ENCODE measurements around the genes FRRS1, MFSD14A, LRRC39, DBT, CDC14A, SLC30A7 and AMY1A.

- RAMPAGE, long total RNA = start-site peak on the minus strand at chr1:99766616-99766652, 11 and 9 reads in 2 replicates
- RRBS = no CpG with 5 or more reads among the region's 13 CpGs
Observed at GRCh38 chr1:99766223-99766986, at the start of gene FRRS1. TSS of gene FRRS1 (minus strand) at chr1:99766635.

- RAMPAGE, long total RNA = no peak
- RRBS = no CpG with 5 or more reads among the region's 2 CpGs
Observed at GRCh38 chr1:99969353-99969551, 544 bp upstream of the SLC35A3 start.

GRCh38 chr1:100037851-100038228 lies at the start of gene MFSD14A:
TSS of gene MFSD14A (plus strand) at chr1:100038095.
- RAMPAGE, long total RNA = start-site peak on the plus strand at chr1:100038094-100038143, 1,172 and 324 reads in 2 replicates
- RRBS = under 1% methylated on average over 10 of the region's 43 CpGs

GRCh38 chr1:100178136-100178456 lies at the start of gene LRRC39:
TSS of gene LRRC39 (minus strand) at chr1:100178256.
- RAMPAGE, long total RNA = no peak
- RRBS = no CpG with 5 or more reads among the region's 5 CpGs

DNA sequence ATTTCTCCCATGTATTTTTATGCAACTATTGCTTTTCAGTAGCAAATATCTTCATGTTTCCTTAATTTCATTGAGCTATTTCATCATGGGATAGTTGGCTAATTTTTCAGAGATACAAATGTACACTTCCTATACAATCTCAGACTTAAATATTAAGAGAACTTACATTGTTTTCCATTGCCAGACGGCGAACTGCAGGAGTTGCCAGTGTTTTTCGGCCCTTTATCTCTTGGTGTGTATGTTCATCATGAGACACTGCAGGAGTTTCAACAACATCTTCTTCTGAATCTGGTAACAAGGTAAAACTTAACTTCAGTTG lies 31.2 kb downstream of the DBT start:
- RAMPAGE, long total RNA = no peak
- RRBS = no CpG with 5 or more reads among the region's 3 CpGs

GRCh38 chr1:100249465-100250176 lies at the start of gene DBT:
TSS of gene DBT (minus strand) at chr1:100249834.
- RAMPAGE, long total RNA = start-site peak on the minus strand at chr1:100249827-100249840, 45 and 27 reads in 2 replicates
- RRBS = 1% methylated on average over 4 of the region's 31 CpGs

DNA sequence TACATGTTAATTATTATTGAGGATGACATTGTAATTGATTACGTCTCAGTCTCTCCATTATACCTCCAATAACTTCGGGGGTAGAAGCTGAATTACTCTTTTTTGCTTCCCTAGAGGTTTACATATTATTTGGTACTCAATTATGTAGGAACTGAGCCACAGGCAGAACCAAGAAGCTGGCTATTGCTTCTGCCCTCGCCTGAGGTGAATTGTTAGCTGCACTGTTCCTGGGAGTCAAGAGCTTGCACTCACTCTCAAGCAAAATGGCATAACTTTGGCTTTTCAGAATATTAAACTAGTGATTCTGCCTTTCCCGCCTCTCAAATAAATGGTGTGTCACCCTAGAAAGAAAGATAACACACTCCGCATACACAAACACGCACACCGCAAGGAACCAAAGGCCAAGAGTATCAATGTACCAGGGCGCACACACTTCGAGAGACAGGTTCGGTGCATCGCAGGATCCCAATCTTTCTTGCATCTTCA lies 577 bp upstream of the RTCA start:
- RAMPAGE, long total RNA = no peak
- RRBS = no CpG with 5 or more reads among the region's 11 CpGs

GRCh38 chr1:100352235-100353019 lies at the start of gene CDC14A:
TSS of gene CDC14A (plus strand) at chr1:100352506.
- RAMPAGE, long total RNA = no peak
- RRBS = under 1% methylated on average over 11 of the region's 64 CpGs

GRCh38 chr1:100452601-100453142 lies 85.3 kb upstream of the GPR88 start:
- RAMPAGE, long total RNA = no peak
- RRBS = no CpG with 5 or more reads among the region's 1 CpG

DNA sequence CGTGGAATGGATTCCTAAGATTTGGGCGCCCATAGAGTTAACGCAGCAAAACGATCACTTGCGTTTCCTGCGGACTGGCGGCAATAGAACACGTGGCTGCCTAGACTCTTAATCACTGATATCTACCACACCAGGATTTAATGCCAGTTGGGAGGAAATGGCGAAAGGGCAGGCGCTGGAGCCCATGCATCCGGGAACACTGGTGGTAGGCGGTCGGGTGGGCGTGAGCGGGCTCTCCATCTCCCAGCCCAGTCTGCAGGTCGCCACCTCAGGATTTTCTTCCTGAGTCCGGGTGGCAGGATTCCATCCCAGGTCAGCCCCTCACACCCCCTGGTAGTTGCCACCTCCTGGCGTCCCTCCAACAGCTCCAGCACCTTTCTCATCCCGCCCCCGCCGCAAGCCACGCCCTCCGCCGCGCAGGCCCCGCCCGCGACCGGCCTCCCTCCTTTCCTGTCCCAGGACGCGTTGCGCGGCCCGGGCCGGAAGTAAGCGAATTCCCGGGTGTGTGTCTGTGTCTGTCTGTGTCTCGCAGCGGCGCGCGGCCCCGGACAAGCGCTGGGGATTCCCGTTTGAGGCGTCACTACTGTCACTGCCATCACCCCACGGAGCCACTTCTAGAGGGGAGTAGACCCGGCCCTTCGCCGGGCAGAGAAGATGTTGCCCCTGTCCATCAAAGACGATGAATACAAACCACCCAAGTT lies at the start of gene SLC30A7:
TSS of gene SLC30A7 (plus strand) at position 482 of the 701 bp plus-strand sequence.
- RAMPAGE, long total RNA = start-site peak on the minus strand centred at position 345 of the sequence, 161 bp wide, 32 and 26 reads in 2 replicates; start-site peak on the plus strand centred at position 511 of the sequence, 47 bp wide, 553 and 136 reads in 2 replicates
- RRBS = under 1% methylated on average over 23 of the region's 51 CpGs

DNA sequence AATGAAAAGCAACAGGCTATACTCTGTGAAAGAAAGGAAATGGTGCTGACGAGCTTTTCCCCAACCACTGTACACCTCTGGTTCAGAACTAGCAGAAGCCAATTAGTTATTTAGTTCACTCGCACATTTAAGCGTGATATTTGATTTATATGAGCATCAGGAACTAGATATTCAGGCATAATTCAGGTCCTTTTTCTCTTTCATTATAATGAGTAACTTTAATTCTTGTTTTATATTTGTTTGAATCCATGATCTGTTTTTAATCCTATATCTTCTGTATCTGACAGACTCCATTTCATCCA lies 74.4 kb upstream of the S1PR1 start:
- RAMPAGE, long total RNA = no peak
- RRBS = no CpG with 5 or more reads among the region's 3 CpGs

GRCh38 chr1:101162946-101163702 lies 73.7 kb upstream of the S1PR1 start:
- RAMPAGE, long total RNA = no peak
- RRBS = no CpG with 5 or more reads among the region's 6 CpGs

DNA sequence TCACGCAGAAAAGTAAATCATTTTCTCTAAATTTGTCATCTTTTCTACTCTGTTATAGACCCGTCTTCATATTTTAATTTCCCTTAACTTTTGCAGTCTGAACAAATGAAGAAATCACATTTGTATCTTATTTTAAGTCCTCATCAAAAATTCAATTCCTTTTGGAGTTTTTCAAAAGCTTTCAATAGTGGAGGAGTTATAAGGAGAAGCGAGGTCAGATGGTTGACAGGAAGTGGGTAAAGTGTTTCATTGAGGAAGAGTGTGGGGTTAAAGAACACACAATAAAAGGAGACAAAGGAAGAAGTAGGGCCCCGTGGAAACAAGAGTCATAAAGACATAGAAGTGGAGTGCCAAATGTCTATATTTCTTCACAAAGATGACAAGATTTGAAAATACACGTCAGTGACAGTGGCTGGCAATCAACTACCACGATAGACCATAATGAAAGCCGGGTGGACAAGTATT lies 57.8 kb upstream of the S1PR1 start:
- RAMPAGE, long total RNA = no peak
- RRBS = no CpG with 5 or more reads among the region's 7 CpGs

- RAMPAGE, long total RNA = no peak
- RRBS = no CpG with 5 or more reads among the region's 1 CpG
Observed at GRCh38 chr1:101185104-101185392, 51.8 kb upstream of the S1PR1 start.

- RAMPAGE, long total RNA = no peak
- RRBS = no CpG with 5 or more reads among the region's 18 CpGs
Observed at GRCh38 chr1:101283915-101284498, 47.2 kb downstream of the S1PR1 start.

DNA sequence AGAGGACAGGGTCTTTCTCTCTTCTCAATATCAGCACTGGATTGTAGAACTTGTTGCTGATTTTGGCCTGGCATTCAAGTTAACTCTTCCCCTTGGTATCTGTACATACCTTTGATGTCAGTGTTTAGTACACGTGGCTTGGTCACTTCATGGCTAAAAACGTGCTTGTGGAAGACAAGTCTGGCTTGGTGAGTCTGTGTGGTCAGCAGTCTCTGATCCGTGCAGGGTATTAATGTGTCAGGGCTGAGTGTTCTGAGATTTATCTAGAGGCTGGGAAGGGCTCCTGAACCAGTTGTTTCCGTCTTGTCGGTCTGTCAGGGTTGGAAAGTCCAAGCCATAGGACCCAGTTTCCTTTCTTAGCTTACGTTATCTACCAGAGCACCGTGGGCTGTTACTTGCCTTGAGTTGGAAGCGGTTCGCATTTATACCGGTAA lies at the start of gene AMY1A:
TSS of gene AMY1A (plus strand) at position 262 of the 434 bp plus-strand sequence.
- RAMPAGE, long total RNA = no peak
- RRBS = no CpG with 5 or more reads among the region's 10 CpGs

DNA sequence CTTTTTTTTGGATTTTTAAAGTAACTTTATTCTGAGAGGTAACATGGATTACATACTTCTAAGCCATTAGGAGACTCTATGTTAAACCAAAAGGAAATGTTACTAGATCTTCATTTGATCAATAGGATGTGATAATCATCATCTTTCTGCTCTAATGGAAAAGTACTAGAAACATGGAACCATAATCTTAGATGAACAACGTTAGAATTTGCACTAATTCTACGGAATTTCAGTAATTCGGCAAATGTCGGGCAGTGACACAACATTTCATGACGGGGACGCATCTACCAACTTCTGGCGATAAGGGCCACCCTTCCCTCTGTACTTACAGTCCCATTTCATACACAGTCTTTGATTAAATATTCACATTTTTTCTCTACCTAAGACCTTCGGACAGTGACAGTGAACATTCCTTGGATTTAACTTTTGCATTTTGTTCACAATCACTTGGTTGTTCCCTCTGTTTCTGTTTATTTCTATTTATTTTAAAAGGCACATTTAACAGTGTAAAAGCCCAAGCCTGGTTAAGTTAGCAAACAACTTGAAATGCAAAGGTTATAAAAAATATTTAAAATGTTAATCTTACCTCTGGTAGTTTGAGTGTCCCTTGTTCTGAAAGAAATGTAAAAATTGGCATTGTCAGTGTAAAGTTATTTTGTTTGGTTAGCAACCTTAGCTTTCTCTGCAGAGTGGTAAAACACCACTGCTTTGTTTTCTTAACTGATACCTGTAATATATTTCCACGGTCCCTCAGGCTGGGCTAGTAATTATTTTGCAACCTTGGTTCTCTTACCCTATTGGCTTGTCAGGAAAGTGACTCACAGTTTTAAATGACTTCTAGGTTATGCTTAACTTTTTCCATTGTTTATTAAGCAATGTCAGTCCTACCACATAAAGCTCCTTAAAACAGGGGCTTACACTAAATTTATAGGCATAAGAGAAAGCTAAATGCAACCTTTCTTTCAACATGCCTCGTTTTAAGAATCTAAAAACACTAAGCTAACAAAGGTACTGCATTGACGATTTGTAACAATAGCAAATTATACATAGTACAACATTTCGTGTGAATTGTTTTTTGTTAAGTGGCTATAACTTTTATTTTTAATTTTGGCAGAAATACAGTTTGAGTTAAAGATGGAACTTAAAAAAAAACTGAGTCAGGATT lies 276.8 kb downstream of the VAV3 start:
- RAMPAGE, long total RNA = no peak
- RRBS = no CpG with 5 or more reads among the region's 12 CpGs

- RAMPAGE, long total RNA = no peak
- RRBS = no CpG with 5 or more reads among the region's 7 CpGs
Observed at GRCh38 chr1:108038908-108039328, 73.9 kb upstream of the VAV3 start.

GRCh38 chr1:108049950-108050640 lies 85.1 kb upstream of the VAV3 start:
- RAMPAGE, long total RNA = no peak
- RRBS = no CpG with 5 or more reads among the region's 5 CpGs

DNA sequence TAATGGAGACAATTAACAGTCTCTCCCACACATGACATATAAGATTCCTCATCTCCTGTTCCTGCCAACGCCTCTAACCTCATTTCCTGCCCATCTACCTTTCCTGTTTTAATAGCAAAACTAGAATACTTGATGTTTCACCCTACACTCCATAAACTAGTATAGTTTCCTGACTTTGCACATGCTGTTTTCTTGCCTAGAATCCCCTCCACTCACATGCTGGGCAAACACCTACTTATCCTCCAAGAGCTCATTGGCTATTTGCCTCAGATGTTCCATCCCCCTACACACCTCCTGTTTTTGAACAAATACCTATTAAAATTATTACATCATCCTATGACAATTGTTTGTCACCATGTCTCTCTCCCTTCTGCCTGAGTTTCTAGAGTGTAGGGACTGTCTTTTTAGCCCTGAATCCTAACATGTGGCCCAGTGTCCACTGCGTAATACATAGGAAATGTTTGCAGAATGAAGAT lies 117.1 kb downstream of the SLC25A24 start:
- RAMPAGE, long total RNA = no peak
- RRBS = no CpG with 5 or more reads among the region's 2 CpGs